LNCaP clone FGC (cell line): ENCODE results near the genes INO80D and KLF7.

DNA sequence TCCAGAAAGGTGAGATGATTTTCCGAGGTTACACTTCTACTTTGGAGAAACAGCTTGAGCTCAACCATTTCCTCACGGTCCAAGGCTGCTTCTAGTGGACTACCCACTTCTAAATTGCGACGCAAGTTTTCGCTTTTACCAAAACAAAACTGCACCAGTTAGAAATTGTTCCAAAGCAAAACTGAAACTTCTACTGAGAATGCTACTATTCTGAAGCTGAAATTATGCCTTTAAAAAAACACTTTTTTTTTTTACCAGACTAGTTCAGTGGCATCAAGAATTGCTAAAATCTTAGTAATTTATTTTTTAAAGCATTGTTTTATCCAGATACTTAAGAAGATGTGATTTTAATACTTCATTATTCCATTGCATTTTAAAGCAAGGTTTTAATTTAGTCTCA lies 101.5 kb downstream of the INO80D start:
- RRBS, 2 experiments = no CpG with 5 or more reads among the region's 5 CpGs

- RRBS, 2 experiments = 2 to 3% methylated on average over 40 to 43 of the region's 85 CpGs
Observed at GRCh38 chr2:206084775-206085706, 933 bp downstream of the INO80D start.

DNA sequence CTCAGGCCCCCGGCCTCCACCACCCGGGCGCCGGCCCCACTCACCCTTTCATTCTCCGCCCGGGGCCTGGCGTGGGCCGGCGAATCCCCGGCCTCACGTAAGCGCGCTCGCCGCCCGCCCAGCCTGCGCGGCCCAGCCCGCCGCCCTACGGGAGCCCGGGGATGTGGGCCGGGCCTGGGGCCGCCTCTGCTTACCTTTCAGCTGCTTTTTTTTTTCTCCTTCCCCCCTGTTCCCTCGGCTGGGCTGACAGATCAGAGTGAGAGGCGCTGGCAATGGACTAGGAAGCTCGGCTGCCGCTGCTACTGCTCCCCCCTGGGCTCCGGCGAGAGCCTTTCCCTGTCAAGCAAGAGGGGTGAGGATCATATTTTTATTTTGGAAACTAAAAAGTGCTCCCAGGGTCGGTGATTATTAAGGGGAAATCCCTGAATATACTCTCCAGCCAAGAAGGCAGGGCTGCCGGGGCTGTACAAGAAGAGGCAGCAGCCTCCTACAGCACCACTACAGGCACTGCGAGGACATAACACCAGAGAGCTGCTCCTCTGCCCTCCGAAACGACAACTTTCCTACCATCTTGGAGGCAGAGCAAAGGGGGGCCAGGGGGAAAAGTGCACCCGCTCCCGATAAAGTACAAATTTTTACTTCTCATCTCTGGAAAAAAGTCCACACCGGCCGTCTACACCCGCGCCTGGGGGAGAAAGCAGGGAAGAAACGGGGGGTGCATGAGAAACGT lies at the start of gene INO80D:
TSS of gene INO80D (minus strand) at position 468 of the 730 bp plus-strand sequence.
- RRBS, 2 experiments = under 1 to 1% methylated on average over 13 of the region's 43 CpGs

- RRBS, 2 experiments = no CpG with 5 or more reads among the region's 1 CpG
Observed at GRCh38 chr2:206146915-206147142, 12.4 kb downstream of the NDUFS1 start.

GRCh38 chr2:206149650-206149989 lies 9.6 kb downstream of the NDUFS1 start:
- RRBS, 2 experiments = no CpG with 5 or more reads among the region's 2 CpGs

GRCh38 chr2:206150903-206151598 lies 8.2 kb downstream of the NDUFS1 start:
- RRBS, 2 experiments = no CpG with 5 or more reads among the region's 5 CpGs

DNA sequence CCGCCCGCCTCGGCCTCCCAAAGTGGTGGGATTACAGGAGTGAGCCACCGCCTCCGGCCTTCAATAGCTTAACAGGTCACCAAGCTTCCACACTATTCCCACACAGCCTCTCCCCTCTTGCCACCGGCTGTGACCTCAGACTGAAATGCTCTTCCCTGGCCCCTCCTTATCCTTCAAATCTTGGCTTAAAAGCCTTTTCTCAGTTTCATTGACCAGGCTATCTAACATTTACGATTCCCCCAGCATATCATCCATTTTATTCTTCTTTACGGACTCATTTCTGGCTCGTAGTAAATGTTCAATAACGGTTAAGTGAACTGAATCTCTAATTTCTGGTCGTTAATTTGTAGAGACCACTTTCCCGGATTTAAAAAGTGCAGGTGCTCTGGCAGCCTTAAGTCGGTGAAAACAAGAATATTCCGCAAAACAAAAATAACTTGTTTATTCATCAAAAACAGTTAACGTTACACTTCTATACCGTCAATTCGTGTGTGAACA lies 992 bp downstream of the NDUFS1 start:
- RRBS, 2 experiments = 4 to 6% methylated on average over 2 of the region's 17 CpGs

DNA sequence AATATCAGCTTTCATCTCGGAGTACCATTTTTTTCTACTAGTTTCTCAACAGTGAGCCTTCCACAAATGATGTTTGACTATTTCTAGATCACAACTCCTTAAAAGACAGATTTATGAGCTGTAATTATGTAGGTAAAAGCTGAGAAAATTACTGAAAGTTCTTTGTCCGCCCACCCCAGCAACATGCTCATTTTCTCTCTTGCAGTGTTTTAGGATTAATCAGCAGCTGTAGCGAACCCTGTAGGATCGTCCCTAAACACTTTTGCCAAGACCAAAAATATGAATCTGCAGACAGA lies 361 bp downstream of the CMKLR2 start:
- RRBS, 2 experiments = no CpG with 5 or more reads among the region's 4 CpGs

DNA sequence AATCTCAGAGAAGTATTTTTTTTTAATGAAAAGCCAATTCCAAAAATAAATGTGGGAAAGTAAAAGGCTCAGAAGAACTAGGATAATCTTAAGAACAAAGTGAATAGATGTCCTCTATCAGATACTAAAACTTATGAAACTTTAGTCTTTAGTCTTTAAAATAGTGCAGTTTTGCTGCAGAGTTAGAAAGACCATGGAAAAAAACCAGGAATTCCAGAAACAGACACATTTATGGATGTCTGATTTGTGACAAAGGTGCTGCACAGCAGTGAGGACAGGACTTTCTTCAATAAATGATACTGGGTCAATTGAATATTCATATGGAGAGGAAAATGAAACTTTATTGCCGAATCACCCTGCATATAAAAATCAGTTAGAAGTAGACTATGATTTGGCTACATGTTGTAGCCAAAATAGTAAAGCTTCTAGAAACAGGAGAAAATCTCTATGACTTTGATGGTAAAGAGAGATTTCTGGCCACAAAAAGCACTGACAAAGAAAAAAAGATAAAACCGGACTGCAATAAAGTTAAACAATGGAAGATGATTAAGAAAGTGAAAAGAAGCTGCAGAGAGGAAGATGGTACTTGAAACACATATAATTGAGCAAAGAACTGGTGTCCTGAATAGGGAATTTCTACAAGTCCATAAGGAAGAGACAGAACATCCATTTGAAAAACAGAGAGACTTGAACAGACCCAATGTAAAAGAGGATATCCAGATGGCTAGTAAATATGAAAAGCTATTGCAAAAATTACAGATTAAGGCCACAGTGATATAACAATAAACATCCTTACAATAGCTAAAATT lies 18.7 kb downstream of the ZDBF2 start:
- RRBS, 2 experiments = no CpG with 5 or more reads among the region's 2 CpGs

GRCh38 chr2:206526185-206526553 lies 82.8 kb downstream of the ADAM23 start:
- RRBS, 2 experiments = no CpG with 5 or more reads among the region's 2 CpGs

GRCh38 chr2:207041277-207041851 lies 102.0 kb downstream of the CPO start:
- RRBS, 2 experiments = no CpG with 5 or more reads among the region's 16 CpGs

- RRBS, 2 experiments = no CpG with 5 or more reads among the region's 5 CpGs
Observed at GRCh38 chr2:207071729-207072317, 93.9 kb downstream of the KLF7 start.

- RRBS, 2 experiments = no CpG with 5 or more reads among the region's 6 CpGs
Observed at GRCh38 chr2:207141975-207142851, 23.5 kb downstream of the KLF7 start.

GRCh38 chr2:207149379-207149805 lies 16.4 kb downstream of the KLF7 start:
- RRBS, 2 experiments = no CpG with 5 or more reads among the region's 4 CpGs

- RRBS, 2 experiments = 88 to 93% methylated on average over 2 of the region's 28 CpGs
Observed at GRCh38 chr2:207165512-207166270, at the start of gene KLF7. Gene KLF7 (minus strand): TSS chr2:207165948.

- RRBS, 2 experiments = no CpG with 5 or more reads among the region's 3 CpGs
Observed at GRCh38 chr2:207515565-207516159, 14.1 kb upstream of the CREB1 start.

DNA sequence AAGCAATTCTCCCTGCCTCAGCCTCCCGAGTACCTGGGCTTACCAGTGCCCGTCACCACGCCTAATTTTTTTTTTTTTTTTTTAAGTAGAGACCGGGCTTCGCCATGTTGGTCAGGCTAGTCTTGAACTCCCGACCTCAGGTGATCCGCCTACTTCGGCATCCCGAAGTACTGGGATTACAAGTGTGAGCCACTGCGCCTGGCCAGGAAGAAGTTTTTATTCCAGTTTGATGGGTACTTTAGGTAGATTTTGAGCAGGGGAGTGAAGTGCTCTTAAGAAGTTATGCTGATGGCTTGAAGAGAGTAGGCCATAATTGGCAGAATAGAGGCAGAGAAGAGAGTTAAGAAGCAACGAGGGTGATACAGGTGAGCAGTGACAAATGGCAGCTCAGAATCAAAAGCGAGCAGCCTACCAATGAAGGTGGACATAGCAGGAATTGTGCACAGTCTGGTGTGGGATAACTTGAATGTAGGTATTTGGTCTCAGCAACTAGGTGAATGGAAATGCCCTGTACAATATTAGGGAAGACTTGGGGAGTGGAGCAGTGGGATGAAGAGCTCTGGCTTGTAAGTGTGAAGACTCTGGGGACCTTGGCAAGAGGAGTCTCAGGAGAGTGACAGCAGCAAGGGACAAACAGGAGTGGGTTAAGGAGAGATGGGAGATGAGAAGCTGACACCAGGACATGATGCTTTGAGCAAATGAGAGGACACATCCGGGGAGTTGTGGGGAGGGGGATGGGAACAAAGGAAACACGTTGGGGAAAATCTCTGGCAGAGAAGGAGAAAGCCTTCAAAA lies 25.0 kb downstream of the FZD5 start:
- RRBS, 2 experiments = no CpG with 5 or more reads among the region's 14 CpGs

DNA sequence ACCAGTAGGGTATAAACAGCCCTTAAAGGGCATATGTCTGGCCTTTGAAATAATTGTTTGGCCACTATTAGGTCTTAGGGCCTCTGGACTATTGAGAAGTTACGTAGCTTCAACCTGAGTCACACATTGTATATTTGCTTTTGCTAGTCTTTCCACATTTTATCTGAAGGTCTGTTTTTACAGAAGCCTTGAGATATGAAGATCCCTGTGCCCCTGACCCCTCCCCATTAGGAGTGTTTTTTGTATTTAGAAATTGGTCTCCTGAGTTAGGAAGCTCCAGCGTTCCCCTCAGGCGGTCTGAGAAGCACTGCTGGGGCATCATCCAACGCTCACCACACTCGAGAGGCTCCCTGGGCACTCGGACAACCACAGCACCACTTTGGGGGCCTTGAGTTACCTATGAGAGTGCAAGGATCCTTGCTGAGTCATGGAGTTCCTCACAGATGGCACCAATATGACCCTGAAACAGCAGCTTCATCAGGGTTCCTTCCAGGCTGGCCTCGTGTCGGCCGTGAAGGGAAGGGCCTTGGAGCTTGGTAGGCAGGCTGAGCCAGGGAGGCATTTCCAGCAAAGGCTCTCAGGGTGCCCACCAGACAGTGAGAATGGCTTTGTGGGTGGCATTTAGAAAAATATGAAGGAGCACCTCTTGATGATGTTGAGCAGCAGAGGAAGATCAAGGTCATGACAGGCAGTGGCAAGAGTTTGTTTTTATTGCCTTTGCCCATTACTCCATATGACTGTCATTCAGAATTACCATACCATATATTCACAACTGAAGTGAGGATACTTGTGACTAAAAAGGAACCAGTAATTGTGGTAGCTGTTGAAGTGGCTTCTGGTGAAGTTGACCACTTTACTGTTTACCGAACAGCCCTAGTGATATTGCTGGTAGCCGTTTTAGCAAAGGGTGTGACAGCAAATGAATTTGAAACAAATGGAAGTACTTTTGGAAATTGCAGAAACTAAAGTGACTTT lies 21.5 kb downstream of the FZD5 start:
- RRBS, 2 experiments = no CpG with 5 or more reads among the region's 11 CpGs

- RRBS, 2 experiments = no CpG with 5 or more reads among the region's 4 CpGs
Observed at GRCh38 chr2:207754726-207755482, 14.8 kb downstream of the FZD5 start.

DNA sequence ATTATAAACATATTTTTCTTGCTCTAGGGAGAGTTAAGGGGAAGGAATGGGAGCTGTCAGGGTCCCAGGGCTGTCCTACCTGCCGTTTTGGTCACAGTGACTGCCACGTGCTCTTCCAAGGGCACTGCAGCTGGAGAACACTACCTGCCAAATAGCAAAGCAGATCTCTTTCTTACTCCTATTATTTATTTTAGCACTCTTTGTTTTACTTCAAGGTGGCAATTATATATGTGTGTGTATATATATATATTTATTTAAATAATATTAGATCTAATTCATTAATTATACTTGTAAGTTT lies 57.1 kb upstream of the FZD5 start:
- RRBS, 2 experiments = no CpG with 5 or more reads among the region's 2 CpGs